AG04450 (cell line): ENCODE measurements around the gene FOXP4.

DNA sequence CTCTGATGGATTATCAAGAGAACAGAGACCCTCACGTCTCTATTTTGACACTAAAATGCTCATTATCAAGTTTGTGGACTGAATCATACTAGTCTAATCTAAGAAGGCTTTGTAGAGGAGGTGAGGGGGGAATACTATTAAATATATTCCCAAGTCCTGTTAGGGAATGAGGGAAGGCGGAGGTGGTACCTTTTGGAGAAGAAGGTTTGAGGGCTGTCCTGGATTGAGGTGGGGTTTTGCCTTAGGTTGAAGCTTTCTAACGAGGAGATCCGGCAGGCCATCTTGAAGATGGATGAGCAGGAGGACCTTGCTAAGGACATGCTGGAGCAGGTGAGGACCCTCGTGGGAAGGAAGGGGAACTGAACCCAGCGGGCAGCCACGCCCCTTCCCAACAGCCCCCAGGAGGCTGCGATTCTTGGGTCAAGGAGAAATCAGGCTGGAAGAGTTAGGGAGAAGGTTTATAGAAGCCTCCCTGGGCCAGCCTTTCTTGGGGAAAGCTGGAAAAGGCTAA is 45.8 kb downstream of the MOCS1 start:
- CAGE, long polyA plus RNA, result no peak
- RRBS, result no CpG with 5 or more reads among the region's 8 CpGs

DNA sequence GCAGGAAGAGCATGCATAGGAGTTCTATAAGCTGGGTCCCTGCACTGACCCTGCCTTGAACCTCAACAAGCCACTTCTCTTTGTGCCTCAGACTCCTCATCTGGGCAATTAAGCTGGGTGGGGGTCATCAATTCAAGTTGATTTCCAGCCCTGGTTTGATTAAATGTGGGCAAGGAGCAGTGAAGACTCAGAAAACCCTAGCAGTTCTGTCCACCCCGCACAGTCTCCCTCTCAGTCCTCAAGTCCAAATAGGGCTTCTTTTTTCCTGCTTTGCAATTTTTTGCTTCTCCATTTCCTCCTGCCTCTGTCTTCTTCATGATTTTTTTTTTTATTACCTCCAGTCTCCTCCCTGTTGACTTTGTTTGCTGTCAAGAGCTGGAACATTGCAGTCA is 142.6 kb downstream of the LRFN2 start:
- CAGE, long polyA plus RNA, result no peak
- RRBS, result no CpG with 5 or more reads among the region's 1 CpG

GRCh38 chr6:40523697-40524224 is 63.4 kb downstream of the LRFN2 start:
- CAGE, long polyA plus RNA, result no peak
- RRBS, result no CpG with 5 or more reads among the region's 3 CpGs

DNA sequence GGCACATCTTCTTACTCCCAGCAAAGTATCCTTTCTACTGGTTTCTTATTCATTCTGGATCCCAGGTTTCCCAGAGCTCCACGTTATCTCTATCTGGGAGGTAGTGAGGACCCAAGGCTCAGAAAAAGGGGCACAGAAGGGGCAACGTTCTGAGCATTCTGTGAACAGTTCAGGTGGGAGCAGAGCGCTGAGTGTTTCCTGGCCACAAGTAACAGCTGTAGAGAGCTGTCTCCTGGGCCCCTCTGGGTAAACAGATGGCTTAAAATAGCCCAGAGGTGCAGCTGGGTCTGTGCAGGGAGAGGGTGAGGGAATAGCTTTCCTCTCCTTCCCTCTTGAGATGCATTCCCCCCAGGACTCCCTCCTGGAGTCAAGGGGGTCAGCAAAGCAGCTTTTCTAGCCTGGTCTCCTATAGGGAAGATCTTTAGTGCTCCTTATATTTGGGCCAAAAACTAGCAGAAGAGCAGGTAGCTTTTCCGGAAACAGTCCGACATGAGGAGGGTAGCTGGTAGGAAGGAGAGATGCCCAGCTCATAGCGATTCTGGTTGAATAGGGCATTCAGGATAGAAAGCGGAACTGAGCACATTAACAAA is 2.3 kb downstream of the APOBEC2 start:
- CAGE, long polyA plus RNA, result no peak
- RRBS, result no CpG with 5 or more reads among the region's 7 CpGs

- CAGE, long polyA plus RNA, result no peak
- RRBS, result no CpG with 5 or more reads among the region's 5 CpGs
These were observed 796 bp downstream of the OARD1 start for GRCh38 chr6:41071354-41071766.

- CAGE, long polyA plus RNA, result no peak
- RRBS, result no CpG with 5 or more reads among the region's 5 CpGs
These were observed 16.7 kb downstream of the NFYA start for GRCh38 chr6:41089491-41089852.

DNA sequence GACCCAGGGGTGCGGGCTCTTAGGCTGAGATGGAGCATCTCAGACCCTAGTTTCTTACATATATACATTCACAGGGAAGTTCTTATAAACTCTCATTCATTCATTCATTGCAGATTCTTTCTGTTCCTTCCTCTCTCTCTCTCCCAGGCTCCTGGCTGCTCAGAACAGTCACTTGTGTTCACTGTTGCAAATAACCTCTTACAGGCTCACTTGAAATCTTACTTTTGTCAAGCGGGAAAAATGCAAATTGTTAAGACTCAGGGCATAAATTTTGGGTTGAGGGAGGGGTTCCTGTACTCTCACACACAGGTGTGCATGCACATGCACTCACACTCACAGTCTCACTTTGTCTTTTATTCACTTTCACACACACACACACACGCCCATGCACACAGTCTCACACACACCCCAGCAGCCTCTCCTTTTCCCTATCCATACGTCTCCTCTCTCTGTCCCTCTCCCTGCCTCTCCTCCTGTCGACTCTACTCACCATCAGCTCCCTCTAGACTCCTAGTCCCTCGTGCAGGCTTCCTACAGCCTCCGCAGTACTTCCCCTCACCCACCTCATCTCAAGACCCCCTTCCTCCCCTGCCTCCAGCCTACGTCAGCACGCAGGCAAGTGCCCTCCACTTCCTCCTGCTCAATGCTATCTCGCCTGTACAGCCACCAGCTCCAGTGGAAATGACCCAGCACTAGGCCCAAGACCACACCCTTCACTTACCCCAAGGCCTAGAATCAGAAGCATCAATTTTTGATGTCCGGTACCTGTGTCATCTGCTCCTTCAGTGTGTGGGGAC is 670 bp upstream of the TREML2 start:
- CAGE, long polyA plus RNA, result no peak
- RRBS, result no CpG with 5 or more reads among the region's 11 CpGs

DNA sequence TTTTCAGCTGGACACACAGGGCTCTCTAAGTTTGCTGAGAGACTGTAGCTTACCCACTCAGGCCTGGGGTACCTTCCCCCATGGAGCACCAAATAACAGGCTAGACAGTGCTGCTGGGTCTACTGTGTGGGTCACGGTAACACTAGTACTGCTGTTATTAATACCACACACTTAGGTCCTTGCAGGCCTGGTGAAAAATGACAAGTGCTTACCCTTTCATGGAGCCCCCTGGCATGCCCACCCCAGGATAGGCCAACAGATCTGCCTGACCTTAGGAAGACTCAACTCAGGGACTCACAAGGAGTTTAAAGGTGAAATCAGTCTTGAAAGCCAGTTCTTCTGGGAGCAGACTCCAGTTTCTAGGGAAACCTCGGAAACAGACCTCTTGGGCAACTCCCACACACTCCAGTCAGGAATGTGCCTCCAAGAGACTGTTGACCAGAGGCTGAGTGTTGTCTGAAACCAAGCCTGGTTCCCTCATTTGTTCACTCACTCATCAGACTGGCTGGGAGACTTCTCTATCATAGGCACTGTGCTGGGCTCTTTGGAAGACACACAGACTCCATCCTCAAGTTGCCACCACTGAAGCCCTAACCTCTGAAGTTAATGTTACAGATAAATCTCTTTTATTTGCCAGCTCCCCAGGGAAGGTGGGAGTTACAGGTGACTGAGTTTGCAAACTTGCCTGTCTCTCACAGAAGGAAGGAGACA is 1.8 kb downstream of the TREM1 start:
- CAGE, long polyA plus RNA, result no peak
- RRBS, result no CpG with 5 or more reads among the region's 2 CpGs

DNA sequence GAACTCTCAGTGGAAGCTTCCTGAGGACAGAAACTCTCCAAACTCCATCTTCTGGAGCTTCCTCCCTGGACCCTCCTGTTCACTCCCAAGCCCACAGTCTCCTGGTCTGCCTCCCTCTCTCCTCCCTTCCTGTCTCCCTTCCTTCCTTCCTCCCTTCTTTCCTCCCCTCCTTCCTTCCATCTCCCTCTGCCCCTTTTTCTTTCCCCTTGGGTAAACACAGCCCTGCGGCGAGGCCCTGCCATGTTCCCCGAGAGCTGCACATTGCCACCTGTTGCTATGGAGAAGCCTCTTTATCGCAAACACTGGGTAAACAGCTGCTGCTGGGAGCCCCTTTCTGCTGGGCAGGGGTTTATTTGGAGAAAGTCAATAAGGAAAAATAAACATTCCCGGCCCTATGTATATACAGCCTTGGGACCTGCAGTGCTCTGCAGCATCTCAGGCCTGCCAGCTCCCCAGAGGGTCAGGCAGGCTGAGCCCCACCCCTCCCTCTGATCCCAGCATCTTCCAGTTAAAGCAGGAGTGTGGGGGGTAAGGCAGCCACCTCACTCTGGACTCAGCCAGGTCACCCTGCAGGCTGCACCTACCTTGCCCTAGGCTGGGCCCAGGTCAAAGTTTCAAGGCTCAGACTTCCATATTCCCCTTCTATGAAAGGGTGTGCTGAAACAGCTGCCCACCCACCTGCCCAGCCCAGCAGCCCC is 89.4 kb upstream of the FOXP4 start:
- CAGE, long polyA plus RNA, result no peak
- RRBS, result no CpG with 5 or more reads among the region's 5 CpGs

- CAGE, long polyA plus RNA, result no peak
- RRBS, result no CpG with 5 or more reads among the region's 38 CpGs
These were observed 76.4 kb upstream of the FOXP4 start for GRCh38 chr6:41469663-41470337.

DNA sequence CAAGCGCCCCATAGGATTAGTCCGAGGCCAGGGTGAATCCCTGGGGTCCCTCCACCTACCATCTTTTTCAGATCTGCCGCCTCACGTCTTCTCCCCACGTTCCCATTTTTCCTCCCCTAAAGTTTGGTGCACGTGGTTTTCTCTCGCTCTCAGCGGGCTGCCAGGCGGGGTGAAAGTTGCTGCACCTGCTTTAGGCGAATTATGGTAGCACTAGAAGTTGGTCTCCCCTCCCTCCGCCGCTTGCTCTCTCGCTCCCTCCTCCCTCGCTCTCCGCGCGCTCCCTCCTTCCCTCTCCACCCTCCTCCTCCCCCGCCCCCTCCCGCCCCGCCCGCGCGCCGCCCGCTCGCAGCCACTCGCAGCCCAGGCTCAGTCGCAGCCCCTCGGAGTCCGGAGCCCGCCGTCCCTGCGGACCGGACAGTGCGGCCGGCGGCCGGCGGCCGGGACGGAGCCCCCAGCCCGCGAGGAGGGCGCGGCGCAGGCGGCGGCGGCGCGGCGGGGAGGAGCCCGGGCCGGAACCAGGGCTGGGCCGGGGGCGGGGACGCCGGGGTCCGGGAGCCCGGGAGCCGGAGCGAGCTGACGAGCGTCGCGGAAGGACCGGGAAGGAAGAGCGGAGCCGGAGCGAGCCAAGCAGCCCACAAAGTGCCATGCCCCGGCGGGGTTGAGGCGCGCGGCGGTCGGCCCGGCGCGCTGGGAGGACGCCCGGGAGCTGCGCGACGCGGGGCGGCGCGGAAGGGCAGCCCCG is at the start of gene FOXP4:
TSS of gene FOXP4 (plus strand) at position 352 of the 742 bp plus-strand sequence.
- CAGE, long polyA plus RNA, result start-site peak on the minus strand centred at position 150 of the sequence, 68 bp wide, 15 and 6 reads in 2 replicates; start-site peak on the plus strand centred at position 532 of the sequence, 601 bp wide, 33 and 44 reads in 2 replicates
- RRBS, result 2% methylated on average over 25 of the region's 90 CpGs

- CAGE, long polyA plus RNA, result no peak
- RRBS, result 2% methylated on average over 7 of the region's 18 CpGs
These were observed 440 bp downstream of the FOXP4 start for GRCh38 chr6:41546772-41546870.

DNA sequence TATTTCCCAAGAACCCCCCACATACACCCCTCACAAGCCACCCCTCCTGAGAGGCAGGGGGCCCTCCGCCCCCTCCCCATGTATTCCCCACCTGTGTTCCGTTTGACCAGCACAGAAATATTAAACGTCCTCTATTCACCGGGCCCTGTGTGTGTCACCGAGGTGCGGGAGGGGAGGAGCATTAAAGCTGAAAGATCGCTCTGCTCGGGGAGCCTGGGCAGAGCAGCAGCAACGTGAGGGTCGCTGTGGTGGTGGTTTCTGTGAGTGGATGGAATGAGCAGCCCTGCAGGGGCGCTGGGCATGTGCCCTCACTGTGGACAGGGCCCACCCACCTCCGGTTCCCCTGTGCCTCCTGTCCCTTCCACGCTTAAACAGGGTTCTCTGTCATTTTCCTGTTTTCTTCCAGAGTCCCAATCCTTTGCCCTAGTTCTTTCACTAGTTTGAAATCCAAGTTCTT is 37.8 kb upstream of the MDFI start:
- CAGE, long polyA plus RNA, result no peak
- RRBS, result no CpG with 5 or more reads among the region's 13 CpGs

GRCh38 chr6:41682049-41682732 is 43.9 kb downstream of the MDFI start:
- CAGE, long polyA plus RNA, result no peak
- RRBS, result no CpG with 5 or more reads among the region's 14 CpGs

DNA sequence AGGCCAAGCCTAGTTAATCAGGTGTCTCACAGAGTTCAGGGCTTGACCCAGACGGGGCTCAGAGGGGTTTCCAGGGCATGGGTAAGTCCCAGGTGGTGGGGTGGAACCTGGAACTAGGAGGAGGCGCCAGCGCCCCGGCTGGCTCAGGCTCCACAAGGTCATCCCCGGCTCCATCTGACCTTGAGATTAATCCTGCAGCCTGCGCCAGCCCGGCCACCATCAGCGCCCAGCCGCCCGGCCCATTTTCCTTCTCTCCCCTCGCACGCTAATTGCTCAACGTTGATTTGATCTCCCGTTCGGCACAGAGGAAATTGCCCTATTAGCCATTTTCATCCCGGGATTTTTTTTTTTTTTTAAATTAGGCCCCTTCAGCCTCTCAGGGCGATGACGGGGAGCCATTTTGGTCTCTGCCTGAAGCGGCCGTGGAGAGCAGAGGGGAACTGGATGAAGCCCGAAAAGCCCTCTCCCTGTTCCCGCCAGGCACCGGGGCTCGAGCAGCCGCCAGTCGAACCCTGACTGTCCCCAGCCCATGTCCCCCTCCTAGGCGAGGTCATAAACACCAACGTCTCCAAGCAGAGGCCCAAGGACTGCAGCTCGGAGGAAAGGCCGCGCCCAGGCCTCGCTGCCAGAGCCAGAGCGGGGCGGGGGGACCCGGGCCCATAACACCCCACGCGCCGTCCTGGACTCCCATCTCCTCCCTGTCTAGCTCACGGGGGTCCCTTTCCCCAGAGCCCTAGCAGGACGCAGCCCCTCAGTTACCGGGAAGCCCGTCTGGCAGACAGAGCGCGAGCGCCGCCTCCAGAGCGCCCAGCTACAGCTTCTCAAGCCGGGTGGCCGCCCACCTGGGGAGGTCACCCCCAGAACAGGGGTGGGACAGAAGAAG is 44.7 kb downstream of the MDFI start:
- CAGE, long polyA plus RNA, result no peak
- RRBS, result 10% methylated on average over 16 of the region's 49 CpGs

DNA sequence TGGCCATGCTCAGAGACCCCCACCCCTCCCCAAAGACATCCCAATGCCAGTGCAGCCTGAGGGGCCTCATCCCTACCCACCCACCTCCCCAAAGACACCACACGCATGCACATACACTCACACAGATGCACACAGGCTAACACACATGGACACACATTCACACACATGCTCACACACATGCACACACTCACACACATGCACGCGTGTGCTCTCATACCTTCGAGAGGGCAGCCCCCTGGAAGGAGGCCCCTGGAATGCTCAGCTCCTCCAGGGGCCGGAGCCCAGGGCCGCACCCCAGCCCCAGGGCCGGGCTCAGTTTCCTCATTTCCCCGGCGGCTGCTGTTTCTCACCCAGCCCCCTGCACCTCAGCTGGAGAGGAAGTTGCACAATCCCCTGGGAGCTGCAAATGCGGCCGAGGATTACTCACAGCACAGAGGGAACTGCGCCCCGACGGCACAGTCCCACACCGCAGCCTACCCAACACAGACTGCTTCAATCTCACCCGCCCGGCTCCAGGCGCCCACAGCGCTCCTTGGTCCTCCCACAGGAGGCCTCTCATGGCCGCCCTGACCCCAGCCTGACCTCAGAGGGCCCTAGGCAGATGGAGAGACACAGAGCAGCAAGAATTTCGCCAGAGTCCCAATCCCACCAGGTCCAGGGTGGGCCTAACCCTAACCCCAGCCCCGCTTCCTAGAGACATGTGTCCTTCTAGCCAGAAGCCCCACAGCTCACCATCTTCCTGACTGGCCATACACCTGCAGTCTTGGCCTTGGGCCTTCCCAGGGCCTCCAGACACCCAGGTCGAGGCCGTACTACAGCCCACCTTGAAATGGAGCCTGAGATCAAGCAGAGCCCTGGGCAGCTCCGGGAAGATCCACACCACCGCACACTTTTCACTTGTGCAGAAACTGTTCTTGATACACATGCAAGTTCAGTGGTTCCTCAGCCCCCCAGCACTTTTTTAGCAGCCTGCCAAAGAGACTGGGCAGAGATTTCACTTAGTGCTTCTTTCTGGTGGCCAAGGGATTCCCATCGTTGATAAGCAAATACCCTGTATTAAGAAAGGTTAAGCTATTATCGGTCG is 11.8 kb downstream of the TFEB start:
- CAGE, long polyA plus RNA, result no peak
- RRBS, result no CpG with 5 or more reads among the region's 29 CpGs

DNA sequence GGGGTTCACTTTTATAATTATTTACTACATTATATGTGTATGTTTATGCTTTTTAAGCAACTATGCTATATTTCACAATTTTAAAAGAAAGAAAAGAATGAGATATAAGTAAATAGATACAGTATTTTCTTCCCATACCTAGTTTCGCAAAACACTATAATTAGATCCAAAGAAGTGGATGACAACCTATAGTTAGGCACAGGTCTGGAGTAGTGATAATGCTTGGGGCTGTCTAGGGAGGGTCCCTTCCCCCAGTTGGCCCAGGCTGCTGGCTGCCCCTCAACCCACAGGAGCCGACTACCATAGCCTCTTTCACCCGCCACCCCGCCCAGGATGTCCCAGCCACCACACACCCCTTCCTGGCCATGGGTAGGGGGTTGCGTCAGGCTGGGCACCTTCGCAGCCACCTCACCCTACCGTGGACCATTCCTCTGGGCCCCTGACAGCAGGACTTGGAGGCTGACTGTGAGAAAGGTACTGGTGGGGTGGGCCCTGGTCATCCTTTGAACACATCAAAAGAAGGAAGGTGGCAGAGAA is 8.6 kb downstream of the TFEB start:
- CAGE, long polyA plus RNA, result no peak
- RRBS, result no CpG with 5 or more reads among the region's 7 CpGs

GRCh38 chr6:41732516-41733582 is 2.6 kb downstream of the TFEB start:
- CAGE, long polyA plus RNA, result no peak
- RRBS, result 47% methylated on average over 3 of the region's 14 CpGs

GRCh38 chr6:41736076-41736452 is 656 bp upstream of the TFEB start:
- CAGE, long polyA plus RNA, result no peak
- RRBS, result no CpG with 5 or more reads among the region's 3 CpGs

DNA sequence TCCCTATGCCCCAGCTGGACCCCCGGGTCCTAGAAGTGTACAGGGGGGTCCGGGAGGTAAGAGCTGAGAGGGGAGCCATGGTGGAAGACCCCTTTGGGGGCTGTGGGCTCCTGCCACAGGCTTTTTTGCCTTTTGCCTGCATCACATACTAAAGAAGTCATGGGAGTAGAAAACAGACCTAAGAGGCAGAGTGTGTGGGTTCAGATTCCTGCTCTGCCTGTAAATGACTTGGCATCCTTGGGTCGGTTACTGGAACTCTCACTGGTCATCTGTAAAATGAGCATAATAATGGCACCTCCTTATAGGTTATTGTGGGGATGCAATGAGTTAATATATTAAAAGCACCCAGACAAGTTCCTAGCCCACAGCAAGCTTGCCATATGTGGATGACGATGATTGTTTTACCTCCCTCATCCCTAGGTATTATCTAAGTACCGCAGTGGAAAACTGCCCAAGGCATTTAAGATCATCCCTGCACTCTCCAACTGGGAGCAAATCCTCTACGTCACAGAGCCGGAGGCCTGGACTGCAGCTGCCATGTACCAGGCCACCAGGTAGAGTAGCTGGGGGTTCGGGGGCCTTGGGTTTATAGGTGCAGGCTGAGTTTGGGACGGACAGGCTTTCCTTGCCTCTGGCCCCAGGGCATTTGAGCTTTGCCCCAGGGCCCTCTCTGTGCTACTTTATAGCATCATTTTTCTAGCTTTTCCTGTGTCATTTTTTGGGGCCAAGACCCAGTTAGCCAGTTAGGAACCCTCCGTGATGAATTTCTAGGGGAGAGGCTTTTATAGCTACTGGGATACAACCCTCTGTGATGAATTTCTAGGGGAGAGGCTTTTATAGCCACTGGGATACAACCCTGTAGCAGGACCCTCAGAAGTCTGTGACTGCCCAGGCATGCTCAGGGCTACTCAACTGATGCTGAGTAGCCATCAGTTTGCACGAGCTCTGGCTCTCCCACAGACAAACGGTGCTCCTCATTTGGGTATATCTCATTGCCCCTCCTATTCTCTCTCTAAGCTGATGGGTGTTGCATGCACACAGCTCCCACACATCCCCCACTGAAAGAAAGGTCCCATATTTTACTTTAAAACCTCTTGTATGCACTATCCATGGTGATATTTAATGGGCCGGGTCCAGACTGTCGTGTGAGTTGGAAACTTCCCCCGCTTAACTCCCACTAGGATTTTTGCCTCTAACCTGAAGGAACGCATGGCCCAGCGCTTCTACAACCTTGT is 9.3 kb downstream of the BYSL start:
- CAGE, long polyA plus RNA, result no peak
- RRBS, result no CpG with 5 or more reads among the region's 17 CpGs